Uterus (tissue), 7 donors: Measurements from ENCODE around the genes ANP32D, C12orf54 and ADCY6.

GRCh38 chr12:47801960-47802817 lies 17.5 kb downstream of the HDAC7 start:
- PRO-cap, 4 experiments: no peak in any of the 4 experiments
- RAMPAGE, long total RNA, 2 experiments: no peak in any of the 2 experiments
- RRBS: 46% methylated on average over 3 of the region's 16 CpGs

- PRO-cap, 4 experiments: peak in 3 of 4 experiments; most common plus-strand start chr12:47812041 (in 2); most common minus-strand start chr12:47811822 (in 1)
- RAMPAGE, long total RNA, 2 experiments: no peak in any of the 2 experiments
- RRBS: no CpG with 5 or more reads among the region's 16 CpGs
Measured at GRCh38 chr12:47811478-47812500, 7.9 kb downstream of the HDAC7 start.

DNA sequence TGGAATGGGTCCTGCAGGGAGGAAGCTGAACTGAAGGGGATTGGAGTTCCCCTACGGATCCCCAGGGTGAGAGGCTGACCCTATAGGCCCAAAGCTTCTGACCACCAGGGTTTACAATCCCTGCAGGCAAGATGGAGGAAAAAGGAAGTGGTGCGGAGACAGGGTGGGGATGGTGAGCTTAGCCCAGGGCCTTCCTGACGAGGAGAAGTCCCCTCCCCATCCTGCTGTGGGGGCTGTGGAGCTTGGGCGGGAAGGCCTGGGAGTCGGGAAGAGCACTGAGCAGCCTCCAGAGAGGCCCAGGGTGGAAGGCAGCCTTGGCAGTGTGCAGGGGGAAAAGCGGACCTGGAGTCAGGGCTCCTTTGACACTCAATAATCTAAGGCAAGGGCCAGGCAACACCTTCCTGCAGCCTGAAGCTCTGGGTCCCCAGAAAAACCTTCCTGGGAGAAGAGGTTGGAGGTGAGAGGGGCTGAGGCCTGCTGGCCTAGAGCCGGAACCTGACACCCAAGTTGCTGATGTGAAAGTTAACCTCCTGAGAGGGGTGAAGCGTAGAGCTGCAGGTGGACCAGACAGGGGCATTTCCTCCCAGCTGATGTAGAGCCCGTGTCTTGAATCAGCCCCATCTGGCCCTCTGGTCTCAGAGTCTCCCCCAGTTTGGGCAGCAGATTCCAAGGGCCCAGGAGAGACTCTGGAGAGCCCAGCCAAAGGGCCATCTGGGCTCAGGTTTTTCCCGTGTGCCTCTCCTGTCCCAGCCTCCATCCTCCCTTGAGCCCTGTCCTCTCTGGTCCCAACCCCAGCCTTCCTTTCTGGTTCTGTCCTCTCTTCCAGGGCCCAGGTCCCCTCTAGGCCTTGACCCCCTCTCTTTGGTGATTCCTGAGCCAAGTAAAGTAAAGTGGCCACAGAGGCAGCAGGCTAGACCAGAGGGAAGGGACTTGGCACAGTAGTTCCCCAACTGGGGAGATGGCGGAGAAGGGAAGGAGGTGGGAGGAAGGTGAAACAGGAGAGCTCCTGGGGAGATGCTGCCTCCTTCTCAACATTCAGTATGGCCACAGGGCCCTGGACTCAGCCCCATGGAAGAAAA lies 5.9 kb downstream of the HDAC7 start:
- PRO-cap, 4 experiments: no peak in any of the 4 experiments
- RAMPAGE, long total RNA, 2 experiments: no peak in any of the 2 experiments
- RRBS: no CpG with 5 or more reads among the region's 11 CpGs

DNA sequence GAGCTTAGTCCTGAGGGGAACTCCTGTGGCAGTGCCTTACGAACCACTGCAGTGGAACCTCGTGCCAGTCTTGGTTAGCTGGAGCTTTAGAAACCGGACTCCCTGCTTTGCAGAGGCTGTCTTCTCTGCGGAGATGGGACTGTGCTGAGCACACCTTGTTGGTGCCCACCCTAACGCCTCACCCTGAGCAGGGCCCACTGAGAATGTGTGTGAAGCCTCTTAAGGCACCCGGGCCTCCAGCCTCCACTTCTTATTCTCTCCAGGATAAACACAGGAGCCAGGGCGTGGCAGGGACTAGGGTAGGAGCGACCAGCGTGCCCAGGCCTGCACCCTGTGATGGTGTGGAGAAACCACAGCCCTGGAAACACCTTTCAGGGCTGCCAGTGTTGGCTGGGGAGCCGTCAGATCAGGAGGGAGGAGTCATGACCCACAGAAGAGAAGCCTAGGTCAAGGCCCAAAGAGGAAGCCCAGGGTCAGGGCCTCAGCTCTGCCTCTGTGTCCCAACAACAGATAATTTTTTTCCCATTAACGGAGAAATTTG lies 41.4 kb downstream of the VDR start:
- PRO-cap, 4 experiments: no peak in any of the 4 experiments
- RAMPAGE, long total RNA, 2 experiments: no peak in any of the 2 experiments
- RRBS: no CpG with 5 or more reads among the region's 11 CpGs

DNA sequence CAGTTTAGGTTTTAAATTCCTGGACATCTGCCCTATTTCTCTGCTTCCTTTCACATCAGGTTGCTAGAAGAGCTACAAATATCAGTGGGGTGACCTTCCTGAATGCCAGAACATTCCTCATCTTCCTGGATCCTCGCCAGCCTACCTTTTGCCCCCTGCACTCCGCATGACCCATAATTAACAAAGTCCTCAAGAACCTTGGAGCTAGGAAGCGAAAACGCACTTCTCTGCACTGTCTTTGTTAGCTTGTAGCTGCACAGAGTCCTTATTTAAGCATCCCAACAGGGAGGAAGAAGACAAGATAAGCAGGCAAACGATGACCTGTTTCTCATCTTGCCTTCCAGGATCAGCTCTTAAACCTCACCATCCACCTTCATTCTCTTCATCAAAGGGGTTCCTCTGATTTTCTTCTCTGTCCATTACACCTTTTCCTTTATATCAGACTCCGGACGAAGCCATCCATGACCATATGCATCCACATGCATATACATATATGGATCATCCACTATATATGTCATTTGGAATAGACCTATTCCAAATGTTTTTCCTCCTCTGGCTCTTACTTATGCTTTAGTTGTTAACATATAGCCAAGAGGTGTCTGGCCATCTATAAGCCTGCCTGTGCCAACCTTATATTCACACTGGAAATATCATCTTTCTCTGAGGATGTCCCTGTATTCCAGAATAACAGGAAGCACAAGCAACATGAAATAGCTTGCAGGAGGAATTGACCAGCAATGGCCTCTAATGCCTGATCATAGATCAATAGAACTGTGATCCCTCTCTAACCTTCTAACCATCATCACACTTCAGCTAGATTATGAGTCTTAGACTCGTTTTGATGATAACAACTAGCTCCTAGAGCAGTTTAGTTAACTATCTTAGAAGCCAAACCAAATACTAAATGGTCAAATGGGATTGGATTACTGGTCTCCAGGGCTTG lies 30.2 kb downstream of the VDR start:
- PRO-cap, 4 experiments: no peak in any of the 4 experiments
- RAMPAGE, long total RNA, 2 experiments: no peak in any of the 2 experiments
- RRBS: no CpG with 5 or more reads among the region's 8 CpGs

- PRO-cap, 4 experiments: no peak in any of the 4 experiments
- RAMPAGE, long total RNA, 2 experiments: no peak in any of the 2 experiments
- RRBS: no CpG with 5 or more reads among the region's 9 CpGs
Measured at GRCh38 chr12:47900121-47901094, 4.4 kb downstream of the VDR start.

GRCh38 chr12:47912903-47913234 lies 8.1 kb upstream of the VDR start:
- PRO-cap, 4 experiments: no peak in any of the 4 experiments
- RAMPAGE, long total RNA, 2 experiments: no peak in any of the 2 experiments

- PRO-cap, 4 experiments: peak in 2 of 4 experiments; most common plus-strand start chr12:48198884 (in 1); most common minus-strand start chr12:48198786 (in 2)
- RAMPAGE, long total RNA, 2 experiments: no peak in any of the 2 experiments
- RRBS: 10% methylated on average over 8 of the region's 45 CpGs
Measured at GRCh38 chr12:48198426-48199260, 4.4 kb downstream of the OR10AD1 start.

DNA sequence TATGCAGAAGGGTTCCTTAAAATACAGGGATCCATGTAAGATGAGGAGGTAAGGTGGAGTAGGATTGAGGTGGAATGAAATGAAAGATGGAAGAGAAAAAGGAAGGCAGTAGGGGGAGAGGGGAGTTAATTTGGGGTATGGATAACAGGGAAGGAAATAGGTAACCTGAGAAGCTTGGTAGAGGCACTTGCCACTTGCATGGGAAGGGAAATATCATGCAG lies 2.2 kb downstream of the OR10AD1 start:
- PRO-cap, 4 experiments: no peak in any of the 4 experiments
- RAMPAGE, long total RNA, 2 experiments: no peak in any of the 2 experiments

DNA sequence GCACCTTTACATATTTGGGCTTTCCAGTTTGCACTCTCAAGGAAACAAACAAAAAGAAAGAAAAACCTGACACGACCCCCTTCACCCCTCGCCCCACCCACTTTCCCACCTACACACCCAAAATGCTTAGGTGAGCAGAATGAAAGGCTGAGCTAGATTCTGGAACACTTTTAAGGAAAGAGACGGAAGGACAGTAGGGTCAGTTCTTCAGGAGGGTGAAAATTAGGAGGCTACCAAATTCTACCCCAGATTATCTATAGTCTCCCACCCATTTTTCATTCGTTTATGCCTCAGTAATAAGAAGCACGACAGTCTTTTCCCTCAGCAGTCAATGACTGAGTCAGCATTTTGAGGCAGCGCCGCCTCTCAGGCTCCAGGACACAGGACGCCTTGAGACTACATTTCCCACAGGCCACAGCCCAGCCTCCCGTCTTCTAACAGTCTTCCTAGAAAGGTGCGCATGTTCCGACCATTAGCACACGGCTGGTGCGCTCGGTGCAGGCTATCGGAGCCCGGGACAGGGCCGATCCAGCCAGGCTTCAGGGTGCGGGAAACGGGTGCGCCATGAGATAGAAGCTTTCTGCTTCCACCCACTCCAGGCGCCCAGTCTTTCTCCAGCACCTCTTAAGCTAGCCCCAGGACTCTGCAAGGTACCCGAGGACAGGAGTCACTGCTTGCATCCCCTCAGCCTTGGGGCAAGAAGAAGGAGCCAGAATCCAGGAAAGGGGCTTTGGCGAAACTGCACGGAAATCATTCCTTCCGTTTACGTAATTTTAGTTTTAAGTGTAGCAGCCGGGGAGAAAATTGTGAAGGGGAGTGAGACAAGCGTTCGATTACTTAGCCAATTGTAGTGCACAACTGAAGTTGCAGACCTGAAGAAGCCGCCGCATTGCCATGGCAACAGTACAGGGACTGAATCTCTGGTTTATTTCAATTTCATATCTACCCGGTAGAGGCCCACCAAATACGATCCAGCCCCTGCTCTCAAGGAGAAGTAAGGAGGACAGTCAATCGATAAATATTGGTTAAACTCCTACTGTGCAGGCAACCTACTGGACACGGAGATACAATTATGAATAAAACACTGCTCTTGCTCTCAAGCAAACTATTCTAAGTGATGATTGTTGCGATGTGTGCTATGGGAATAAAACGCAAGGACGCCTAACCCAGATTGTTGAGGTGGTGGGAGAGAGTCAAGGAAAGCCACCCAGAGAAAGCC lies 32.1 kb upstream of the H1-7 start:
- PRO-cap, 4 experiments: peak in 4 of 4 experiments; most common plus-strand start position 505 of the sequence (in 4); most common minus-strand start position 337 of the sequence (in 3)
- RAMPAGE, long total RNA, 2 experiments: no peak in any of the 2 experiments
- RRBS: no CpG with 5 or more reads among the region's 38 CpGs

GRCh38 chr12:48472228-48472744 lies at the start of gene ANP32D:
Gene ANP32D (plus strand): TSS chr12:48472559.
- PRO-cap, 4 experiments: no peak in any of the 4 experiments
- RAMPAGE, long total RNA, 2 experiments: no peak in any of the 2 experiments
- RRBS: no CpG with 5 or more reads among the region's 10 CpGs

- PRO-cap, 4 experiments: no peak in any of the 4 experiments
- RAMPAGE, long total RNA, 2 experiments: no peak in any of the 2 experiments
- RRBS: no CpG with 5 or more reads among the region's 3 CpGs
Measured at GRCh38 chr12:48482232-48482721, at the start of gene C12orf54. Gene C12orf54 (plus strand): TSS chr12:48482498.

- PRO-cap, 4 experiments: no peak in any of the 4 experiments
- RAMPAGE, long total RNA, 2 experiments: no peak in any of the 2 experiments
- RRBS: no CpG with 5 or more reads among the region's 6 CpGs
Measured at GRCh38 chr12:48664633-48665035, 17.4 kb downstream of the KANSL2 start.

- PRO-cap, 4 experiments: no peak in any of the 4 experiments
- RAMPAGE, long total RNA, 2 experiments: no peak in any of the 2 experiments
- RRBS: no CpG with 5 or more reads among the region's 1 CpG
Measured at GRCh38 chr12:48685100-48685452, 3.0 kb upstream of the KANSL2 start.

DNA sequence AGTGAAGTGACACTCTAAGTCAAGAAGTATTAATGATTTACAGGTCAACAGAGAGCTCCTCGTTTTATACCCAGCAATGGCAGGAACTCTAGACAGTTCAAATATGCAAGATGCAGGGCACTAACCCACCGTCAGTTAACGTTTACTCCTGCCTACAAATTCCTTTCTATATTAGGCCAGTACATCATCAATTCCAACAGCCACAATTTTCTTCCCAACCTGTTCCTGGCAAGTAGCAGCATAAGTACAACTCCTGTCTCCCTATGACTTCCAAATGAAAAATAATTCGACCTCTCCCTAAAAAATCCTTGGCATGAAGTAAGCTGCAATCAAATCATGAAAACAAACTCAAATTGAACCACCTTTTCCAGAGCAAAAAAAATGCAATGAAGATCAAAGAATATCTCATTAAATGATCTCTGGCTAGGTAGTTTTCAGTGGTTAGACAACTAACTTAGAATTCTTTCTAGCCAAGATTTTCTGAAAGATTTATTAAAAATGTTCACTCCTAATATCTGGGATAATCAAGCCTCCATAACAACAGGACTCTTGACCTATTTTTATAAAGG lies 9.1 kb upstream of the KANSL2 start:
- PRO-cap, 4 experiments: no peak in any of the 4 experiments
- RAMPAGE, long total RNA, 2 experiments: no peak in any of the 2 experiments
- RRBS: no CpG with 5 or more reads among the region's 4 CpGs

GRCh38 chr12:48717312-48717517 lies 708 bp upstream of the CCNT1 start:
- PRO-cap, 4 experiments: no peak in any of the 4 experiments
- RAMPAGE, long total RNA, 2 experiments: no peak in any of the 2 experiments
- RRBS: no CpG with 5 or more reads among the region's 9 CpGs

GRCh38 chr12:48781225-48782067 lies 7.4 kb downstream of the ADCY6 start:
- PRO-cap, 4 experiments: no peak in any of the 4 experiments
- RAMPAGE, long total RNA, 2 experiments: no peak in any of the 2 experiments
- RRBS: no CpG with 5 or more reads among the region's 9 CpGs

DNA sequence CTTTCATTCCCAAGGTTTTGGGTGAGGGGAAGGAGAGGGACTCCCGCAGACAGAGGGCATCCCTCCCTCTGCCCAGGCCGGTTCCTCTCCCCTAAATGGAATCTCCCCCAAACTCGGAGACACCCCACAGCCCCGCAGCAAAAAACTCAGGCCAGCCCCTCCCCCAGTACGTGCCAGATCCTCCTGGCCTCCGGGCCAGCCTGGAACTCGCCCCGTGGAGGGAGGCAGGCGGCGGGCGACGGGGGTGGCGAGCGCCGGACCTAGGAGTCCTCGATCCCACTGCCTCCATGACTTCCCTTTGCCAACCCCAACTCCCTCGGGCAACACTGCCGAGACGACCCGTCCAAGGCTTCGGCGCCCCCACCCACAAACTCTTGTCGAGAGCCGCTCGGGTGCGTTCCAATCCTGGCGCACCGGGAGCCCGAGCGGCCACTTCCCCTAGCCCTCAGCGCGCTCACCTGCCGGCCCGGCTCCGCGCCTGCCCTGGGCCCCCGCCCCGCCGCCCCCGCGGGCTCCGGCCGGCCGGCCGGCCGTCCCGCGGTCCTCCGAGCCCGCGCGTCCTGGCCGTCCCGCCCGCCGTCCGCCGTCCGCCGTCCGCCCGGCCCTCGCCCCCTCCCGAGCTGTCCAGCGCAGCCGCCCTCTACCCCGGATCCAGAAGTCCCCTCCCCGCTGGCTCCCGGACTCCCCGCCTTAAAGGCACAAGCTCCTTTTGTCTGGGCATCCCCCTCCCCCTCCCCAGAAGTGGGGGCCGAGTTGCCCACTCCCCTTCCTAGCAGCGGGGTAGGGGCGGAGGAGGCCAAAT lies at the start of gene ADCY6:
ADCY6 (minus strand) TSS at position 642 of the 802 bp plus-strand sequence.
- PRO-cap, 4 experiments: peak in 4 of 4 experiments; most common plus-strand start position 654 of the sequence (in 2); most common minus-strand start position 614 of the sequence (in 4)
- RAMPAGE, long total RNA, 2 experiments: no peak in any of the 2 experiments
- RRBS: 2% methylated on average over 50 of the region's 73 CpGs

- PRO-cap, 4 experiments: peak in 2 of 4 experiments; most common plus-strand start chr12:48811357 (in 2); most common minus-strand start chr12:48811085 (in 1)
- RAMPAGE, long total RNA, 2 experiments: no peak in any of the 2 experiments
- RRBS: no CpG with 5 or more reads among the region's 7 CpGs
Measured at GRCh38 chr12:48810774-48811641, 7.3 kb upstream of the CACNB3 start.

DNA sequence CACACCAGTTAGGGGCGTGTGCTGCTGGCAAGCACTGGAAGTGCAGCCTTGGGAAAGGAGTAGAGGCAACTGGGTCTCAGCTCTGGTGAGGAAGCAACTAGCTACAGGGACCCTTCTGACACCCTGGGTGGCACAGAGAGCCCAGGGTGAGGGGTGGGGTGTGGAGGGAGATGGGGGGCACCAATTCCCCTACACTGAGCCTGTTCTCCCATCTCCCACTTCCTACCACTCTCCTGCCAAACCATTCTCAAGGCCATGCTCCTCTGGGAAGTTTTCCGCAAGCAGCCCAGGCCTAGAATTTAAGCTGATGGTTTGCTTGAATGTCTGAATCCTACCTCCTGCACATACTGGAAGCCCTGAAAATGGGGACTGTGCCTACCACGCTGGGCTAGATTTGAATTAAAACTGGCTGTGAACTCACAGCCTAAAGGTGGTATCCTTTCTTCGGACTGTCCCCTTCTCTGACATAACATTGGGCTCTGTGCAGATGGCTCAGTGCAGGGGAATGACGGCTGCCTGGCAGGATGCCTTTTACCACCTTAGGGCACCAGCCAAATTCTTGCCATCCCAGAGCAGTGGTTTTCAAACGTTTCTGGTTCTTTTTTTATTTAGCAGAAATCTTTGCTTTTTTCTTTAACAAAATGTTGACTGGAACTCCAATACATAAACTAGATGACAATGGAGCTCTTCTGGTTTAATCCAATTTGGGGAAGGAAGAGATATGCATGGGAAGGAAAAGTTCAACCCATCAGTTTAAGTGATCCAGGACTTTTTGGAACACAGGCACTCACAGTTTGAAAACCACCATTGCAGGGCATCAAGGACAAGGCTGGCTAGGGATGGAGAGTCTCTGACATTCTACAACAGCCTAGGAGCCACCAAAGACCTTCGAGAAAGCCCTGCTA lies 4.6 kb upstream of the PRKAG1 start:
- PRO-cap, 4 experiments: no peak in any of the 4 experiments
- RAMPAGE, long total RNA, 2 experiments: no peak in any of the 2 experiments
- RRBS: no CpG with 5 or more reads among the region's 7 CpGs